Camera-type eye (tissue), 1 donor: ENCODE data around the gene PHF10.

DNA sequence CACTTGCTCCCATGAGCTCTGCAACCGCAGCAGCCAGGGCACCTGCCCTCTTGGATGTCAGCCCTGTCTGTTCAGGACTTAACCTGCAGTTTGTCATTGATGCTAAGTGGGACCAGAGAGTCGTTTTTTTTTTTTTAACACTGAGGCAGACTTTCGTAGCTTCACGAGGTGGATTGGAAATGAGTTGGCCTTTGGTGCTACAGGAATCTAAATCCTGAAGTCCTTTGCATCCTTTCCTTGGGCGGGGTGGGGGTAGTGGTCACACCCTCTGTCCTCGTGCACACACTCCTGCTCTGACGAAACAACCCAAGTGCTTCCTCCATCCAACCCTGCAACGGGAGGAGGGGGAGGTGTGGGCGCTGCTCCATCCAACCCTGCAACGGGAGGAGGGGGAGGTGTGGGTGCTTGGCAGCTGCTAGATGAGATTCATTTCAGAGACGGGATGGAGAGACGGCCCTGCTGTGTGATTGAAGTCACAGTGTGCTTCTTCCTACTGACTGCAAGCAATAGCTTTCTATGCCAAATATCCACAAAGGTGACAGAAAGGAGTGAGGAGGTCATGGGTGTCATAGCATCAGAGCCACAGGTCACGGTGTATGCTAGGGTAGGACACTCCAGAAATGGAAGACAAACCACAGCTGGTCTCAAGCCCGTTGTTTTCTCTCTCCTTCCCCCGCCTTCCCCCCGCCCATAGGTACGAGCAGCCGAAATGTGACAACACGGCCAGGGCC, 166.6 kb downstream of the SMOC2 start:
- RAMPAGE, long total RNA = no peak

GRCh38 chr6:168641425-168641871, 200.5 kb downstream of the SMOC2 start:
- RAMPAGE, long total RNA = no peak

DNA sequence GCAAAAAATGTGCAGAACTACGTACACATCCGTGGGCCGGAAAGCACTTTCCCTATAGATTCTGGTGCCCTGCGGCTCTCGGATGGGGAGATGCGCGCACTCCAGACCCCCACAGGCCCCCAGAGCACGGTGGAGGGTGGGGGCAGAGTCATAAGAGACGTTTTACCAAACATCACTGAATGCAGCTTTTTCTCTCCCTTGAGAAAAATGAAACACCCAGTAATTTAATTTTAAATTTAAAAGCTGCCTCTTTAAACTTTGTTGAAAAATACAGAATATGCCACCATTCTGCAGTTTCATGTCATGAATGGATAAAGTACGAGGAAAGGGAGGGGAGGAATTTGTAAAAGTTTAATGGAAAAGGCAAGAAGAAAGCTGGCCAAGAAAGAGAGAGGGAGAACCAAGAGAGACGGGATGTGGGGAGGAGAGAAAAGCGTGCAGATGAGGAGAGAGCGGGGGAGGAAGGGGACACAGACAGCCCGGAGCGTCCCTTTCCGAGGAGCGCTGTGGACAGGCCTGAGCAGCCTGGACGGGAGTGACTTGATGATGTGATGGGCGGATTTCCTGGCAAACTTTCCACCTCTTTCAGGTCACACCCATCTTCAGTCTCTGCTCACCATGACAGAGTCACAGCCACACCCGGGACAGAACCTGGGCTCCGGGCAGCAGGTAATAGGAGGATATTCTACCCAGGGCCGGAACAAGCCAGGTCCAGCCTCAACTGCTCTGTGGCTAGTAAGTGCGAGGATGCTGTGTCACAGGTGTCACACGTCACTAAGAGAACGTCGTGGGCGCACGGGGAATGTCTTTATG, 84.5 kb downstream of the THBS2 start:
- RAMPAGE, long total RNA = no peak

GRCh38 chr6:169217217-169217885, 36.3 kb downstream of the THBS2 start:
- RAMPAGE, long total RNA = no peak

DNA sequence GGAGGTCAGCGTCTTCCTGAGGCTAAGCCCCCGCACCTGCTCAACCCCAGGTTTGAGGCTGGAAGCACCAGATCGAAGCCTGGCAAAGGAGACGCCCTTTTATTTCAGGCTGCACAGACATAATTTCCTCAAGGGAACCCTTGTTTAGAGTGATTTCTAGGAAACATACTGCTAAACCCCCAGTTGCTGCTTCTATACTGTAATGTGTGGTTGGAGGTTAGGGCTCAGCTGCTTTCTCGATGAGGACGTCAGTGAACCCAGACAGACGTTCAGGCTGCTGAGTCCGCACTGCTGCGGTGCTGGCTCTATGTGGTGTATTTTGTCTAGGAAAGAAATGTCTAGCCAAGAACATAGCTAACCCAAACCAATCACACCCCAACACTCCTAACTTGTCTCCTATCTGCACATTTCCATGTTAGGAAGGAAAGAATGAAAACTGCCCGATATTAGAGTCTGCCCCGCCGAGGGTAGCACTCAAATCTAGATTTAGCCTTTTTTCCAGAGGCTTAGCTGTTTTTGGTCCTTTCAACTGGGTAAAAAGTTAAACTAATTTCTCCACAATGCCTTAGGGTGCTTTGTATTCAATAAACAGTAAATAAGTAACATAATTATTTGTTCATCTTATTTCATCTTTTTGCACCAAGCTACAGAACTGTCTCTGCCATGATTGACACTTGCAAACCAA, 66.0 kb upstream of the THBS2 start:
- RAMPAGE, long total RNA = no peak

DNA sequence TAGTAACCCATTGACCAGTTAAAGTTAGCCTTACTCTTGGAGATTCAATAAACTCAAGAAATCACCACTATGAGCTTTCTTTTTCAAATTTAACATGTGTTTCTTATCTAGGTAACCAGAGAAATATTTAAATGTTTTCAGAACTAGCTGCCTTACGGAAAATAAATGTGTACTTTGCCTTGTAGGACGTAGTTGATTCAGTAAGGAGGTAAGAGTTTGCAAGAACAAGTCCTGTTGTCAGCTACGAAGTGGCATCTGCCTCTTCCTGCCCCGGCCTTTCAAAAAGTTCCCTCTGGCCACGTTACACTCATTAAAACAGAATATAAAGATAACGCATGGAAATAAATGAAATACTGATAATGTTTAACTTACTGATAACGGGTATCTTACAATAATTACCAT, 85.9 kb upstream of the THBS2 start:
- RAMPAGE, long total RNA = no peak

- RAMPAGE, long total RNA = no peak
Observed at GRCh38 chr6:169427779-169428357, 174.2 kb upstream of the THBS2 start.

DNA sequence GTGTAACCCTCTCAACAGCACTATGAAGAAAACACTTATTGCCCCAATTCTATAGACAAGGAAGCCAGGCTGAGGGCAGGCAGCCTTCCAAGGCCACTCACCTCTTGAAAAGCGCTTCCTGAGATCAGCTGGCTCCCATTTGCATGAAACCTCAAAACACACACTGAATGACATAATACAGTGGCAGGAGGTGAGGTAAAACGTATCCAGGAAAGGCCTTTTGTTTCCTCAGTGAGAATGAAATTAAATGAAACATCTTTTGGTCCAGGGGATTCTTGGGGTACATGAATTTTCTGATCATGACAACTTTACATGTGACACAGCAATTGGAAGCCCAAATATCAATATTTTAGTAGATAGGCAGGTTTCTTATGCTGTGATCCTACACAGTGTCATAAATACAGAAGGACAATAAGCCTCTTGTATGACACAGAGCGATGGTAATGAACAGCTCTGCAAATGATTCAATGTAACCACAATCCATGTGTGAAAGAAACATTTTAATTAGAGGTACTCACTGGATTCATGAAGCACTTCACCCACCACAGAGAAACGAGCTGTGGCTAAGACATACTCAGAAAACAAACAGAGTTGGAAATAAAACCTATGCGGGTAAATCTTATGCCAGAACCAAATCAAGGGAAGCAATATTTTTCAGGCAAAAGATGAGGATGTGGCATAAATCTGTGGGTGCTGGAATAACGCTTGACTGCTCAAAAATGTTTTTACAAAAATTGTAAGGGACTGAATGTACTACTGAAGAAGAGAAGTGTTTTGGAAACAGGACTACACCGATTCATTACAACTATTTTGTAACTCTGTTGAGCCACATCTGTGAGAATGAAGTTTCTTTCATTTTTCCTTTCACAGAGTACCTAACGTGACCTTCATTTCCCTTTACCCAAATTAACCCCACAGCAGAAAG, 112.2 kb downstream of the WDR27 start:
- RAMPAGE, long total RNA = no peak

DNA sequence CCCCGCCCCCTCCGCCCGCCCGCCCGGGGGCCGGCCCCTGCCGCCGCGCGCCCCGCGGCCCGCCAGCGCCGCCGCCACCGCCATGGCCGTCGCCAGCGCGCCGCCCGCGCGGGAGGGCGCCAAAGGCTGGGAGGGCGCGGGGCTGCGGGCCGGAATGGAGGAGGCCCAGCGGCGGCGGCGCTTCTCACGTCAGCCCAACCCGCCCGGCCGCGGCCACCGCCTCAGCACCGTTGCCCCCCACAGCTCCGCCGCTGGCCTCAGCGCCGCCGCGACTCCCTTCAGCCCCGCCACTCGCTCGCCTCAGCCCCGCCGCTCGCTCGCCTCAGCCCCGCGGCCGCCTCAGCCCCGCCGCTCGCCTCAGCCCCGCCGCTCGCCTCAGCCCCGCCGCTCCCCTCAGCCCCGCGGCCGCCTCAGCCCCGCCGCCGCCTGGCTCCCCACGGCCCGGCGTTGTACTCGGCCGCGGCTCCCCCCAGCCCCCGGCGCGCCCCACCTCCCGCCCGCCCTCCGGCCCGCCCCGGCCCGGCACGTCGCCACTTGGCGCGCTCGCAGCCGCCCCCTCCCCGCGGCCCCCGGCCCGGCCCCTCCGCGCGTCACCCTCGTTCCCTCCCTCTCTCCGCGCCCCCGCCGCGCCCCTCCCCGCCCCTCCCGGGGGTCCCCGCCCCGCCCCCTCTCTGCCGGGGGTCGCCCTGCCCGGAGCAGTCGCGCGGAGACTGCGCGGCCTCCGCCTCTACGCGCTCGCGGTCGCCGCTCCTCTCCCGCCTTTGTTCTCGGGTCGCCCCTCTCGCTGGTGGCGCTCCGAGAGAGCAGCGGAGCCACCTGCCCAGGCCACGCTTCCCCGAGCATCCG, at the start of gene PHF10:
PHF10 (minus strand) TSS at position 455 of the 846 bp plus-strand sequence.
- RAMPAGE, long total RNA = no peak

DNA sequence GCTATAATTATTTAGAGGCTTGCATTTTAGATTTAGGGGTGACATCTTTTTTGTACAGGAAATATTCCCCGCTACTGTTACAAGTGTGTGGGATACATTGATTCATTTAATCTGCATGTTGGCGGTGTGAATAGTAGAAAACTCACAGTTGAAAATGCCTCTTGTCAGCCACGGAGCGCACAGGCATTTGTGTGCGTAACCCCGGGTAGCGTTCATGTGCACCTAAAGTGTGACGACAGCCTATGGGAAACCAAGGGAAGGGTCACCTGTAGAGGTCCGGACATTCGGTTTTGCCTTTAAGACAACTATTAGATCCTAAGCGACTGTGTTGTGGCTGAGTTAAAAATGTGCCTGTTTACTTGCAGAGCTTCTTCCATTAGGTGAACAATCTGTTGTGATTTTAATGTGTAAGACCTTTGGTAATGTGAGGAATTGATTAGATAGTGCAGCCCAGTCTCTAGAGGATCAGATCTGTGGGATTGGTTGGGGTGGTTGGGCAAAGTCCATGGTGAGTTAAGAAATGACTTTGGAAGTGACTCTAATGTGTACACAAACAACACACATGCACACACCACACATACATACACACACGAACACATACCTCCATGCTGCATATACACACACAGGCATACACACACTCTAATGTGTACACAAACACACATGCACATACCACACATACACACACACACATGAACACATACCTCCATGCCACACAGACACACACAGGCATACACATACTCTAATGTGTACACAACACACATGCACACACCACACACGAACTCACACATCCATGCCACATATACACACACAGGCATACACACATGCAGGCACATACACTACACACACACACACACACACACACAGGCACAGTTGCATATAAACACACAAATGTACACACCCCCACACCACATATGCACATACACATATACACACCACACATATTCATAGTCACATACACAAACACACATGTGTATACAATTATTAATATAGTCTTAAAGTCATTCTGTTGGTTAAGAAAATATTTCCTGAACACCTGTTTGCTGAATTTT, 15.8 kb downstream of the ERMARD start:
- RAMPAGE, long total RNA = no peak

- RAMPAGE, long total RNA = no peak
Observed at GRCh38 chr6:169934335-169934898, 183.0 kb downstream of the ERMARD start.

GRCh38 chr6:169958804-169959707, 207.6 kb downstream of the ERMARD start:
- RAMPAGE, long total RNA = no peak

DNA sequence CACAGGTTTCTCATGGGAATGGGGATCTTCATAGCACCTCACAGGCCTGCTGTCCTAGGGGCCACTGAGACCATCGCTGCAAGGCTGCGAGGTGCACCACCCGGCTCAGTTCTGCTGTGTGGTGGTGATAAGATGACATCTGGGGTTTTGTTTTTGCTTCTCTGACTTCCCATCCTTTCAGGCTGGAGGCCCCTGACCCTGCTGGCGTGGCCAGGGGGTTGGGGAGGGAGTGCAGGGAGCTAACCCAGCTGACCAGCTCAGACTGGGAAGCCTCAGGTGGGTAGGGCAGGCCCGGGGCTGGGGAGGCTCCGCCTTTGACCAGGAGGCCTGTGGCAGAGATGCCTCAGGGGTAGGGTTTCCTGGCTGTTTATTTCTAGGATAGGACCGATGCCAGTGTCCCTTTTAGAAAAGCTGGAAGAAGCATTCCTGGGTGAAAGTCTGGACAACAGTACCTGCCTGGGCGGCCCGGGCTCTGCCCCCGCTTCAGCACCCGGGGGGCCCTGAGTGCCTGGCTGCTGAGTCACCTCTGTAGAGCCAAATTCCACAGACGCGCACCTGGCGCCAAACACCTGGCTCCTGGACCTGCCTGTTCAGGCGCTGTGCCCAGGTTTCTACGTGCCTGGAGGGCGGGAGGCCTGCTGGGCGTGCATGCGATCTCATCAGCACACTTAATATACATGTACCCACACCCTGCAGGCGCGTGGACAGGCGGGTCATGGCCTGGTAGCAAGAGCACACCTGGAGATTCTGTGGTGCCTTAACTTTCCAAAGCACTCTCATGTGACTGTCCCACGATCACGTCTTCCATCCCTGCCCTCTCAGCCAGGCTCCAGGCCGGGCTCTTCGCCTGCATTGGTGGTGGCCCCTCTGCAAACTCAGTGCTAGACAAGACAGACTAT, 264.6 kb downstream of the DLL1 start:
- RAMPAGE, long total RNA = no peak

- RAMPAGE, long total RNA = no peak
Observed at GRCh38 chr6:170126500-170126840, 164.4 kb downstream of the DLL1 start.

GRCh38 chr6:170265251-170265975, 25.5 kb downstream of the DLL1 start:
- RAMPAGE, long total RNA = no peak

DNA sequence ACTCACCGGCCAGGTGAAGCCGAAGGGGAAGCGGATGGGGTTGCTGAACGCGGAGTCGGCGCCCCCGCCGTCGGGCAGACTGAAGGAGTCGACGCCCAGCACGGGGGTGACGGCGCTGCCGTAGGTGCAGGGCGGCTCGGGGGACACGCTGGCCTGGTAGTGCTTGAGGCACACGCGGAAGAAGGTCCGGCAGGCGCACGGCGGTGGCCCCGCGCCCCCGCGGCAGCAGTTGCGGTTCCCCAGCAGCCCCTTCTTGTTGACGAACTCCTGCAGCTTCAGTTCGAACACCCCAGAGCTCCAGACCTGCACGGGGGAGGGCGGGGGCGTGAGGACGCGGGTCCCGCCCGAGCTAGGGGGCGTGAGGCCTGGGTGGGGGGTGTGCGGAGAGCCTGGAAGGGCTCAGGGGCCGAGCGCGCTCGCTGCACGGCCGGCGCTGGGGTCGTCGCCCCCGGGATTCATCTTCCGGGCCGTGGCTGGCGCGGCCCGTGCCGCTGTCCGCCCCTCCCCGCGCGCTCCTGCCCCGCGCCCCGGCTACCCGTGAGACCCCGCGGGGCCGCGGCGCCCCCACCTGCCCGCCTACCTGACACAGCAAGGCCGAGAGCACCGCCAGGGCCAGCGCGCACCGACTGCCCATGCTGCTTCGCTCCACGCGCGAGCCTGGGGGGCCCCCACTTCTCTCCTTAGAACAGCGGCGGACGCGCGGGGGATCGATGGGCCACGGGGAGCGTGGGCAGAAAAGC, 1.2 kb downstream of the DLL1 start:
- RAMPAGE, long total RNA = no peak

DNA sequence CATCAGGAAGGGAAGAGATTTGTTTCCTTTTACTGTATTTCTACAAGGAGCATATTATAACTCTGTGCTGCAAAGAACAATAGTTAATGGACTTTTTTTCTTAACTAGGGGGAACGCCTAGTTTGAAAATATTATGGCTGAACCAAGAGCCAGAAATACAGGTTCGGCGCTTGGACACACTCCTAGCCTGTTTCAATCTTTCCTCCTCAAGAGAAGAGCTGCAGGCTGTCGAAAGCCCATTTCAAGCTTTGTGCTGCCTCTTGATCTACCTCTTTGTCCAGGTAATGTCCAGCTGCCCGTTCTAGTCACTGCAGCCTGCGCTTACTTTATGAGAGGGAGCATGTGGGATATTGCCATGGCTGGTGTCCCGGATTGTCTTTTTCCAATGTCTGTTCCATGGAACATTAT, 41.5 kb downstream of the FAM120B start:
- RAMPAGE, long total RNA = no peak

DNA sequence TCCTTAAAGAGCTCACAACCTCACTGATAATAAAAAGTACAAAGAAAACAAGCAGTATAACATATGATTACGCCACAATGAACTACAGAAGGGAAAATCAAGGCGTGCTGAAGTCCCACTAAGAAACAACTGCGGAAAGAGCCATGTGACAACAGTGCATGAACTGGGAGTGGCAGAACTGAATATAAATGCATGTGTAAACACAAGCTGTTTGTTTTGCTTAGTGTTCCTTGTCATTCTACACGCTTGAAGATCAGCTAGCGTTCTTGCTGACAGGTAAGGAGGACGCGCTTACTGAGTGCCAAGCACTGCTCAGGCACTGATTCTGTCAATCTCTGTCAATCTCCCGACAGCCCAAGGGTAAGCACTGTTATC, 517 bp upstream of the PSMB1 start:
- RAMPAGE, long total RNA = no peak

GRCh38 chr6:170579671-170580552, 4.5 kb downstream of the PDCD2 start:
- RAMPAGE, long total RNA = no peak